Melanocyte of skin (primary cell): Measurements from ENCODE around the gene CEP72.

DNA sequence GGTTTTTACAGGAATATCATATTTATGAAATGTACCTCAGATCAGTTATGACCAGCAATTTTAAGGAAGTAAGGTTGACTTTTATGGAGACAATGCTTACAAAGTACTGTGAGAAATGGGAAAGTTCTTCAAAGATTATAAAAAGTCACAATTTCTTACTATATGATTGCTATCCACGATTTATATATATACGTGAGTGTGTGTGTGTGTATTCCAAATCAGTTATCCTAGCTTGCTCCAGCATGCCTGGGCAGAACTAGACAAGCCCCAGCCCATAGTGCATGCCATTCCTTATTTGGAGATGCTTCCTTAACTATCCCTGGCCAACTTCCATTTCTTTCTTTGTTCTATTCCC lies 77.4 kb upstream of the PLEKHG4B start:
- CAGE, long polyA plus RNA, 2 experiments, result no peak in any of the 2 experiments

GRCh38 chr5:14949-15393 lies 77.0 kb upstream of the PLEKHG4B start:
- CAGE, long polyA plus RNA, 2 experiments, result no peak in any of the 2 experiments

DNA sequence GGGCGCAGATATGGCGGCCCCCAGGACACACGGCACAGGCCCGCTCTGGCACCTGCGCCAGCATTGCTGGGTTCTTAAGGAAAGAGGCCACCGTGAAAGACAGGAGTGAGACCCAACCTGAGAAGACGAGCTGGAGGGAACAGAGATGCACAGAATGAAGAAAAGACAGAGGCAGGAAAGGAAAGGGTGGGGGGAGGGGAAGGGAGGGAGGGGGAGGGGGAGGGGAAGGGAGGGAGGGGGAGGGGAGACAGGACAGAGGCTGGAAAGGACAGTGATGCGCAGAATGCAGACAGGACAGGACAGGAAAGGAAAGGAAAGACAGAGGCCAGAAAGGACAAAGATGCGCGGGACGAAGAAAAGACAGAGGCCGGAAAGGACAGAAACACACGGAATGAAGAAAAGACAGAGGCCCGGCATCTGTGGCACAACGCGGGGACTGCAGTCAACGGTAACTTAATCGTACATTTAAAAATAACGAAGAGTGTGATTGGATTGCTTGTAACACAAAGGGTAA lies 53.2 kb upstream of the EXOC3 start:
- CAGE, long polyA plus RNA, 2 experiments, result no peak in any of the 2 experiments

- CAGE, long polyA plus RNA, 2 experiments, result no peak in any of the 2 experiments
These were observed 29.6 kb upstream of the EXOC3 start for GRCh38 chr5:413368-413879.

GRCh38 chr5:415159-416269 lies 27.5 kb upstream of the EXOC3 start:
- CAGE, long polyA plus RNA, 2 experiments, result no peak in any of the 2 experiments

GRCh38 chr5:424280-424961 lies 18.6 kb upstream of the EXOC3 start:
- CAGE, long polyA plus RNA, 2 experiments, result no peak in any of the 2 experiments

GRCh38 chr5:448088-448915 lies 5.3 kb downstream of the EXOC3 start:
- CAGE, long polyA plus RNA, 2 experiments, result no peak in any of the 2 experiments

DNA sequence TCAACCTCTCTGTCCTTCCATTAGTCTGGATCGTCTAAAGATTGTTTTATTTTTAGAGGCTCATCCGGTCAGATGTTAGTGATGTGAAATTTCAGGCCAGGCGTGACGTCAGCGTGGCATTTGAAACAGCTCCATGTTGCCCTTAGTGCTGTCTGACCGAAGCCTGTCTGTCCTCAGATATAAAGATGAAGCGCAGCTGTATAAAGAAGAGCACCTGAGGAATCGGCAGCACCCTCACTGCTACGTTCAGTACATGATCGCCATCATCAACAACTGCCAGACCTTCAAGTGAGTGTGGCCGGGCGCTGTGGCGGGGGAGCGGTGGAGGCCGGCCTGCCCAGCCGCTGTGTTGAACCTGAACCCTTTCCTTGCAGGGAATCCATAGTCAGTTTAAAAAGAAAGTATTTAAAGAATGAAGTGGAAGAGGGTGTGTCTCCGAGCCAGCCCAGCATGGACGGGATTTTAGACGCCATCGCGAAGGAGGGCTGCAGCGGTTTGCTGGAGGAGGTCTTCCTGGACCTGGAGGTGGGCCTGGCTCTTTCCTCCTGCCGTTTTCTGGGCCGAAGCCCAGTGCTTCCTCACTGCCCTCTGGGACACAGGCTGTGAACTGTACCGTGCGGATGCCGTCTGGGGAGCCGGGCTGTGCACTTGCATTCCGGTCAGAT lies 18.9 kb downstream of the EXOC3 start:
- CAGE, long polyA plus RNA, 2 experiments, result no peak in any of the 2 experiments

- CAGE, long polyA plus RNA, 2 experiments, result no peak in any of the 2 experiments
These were observed 29.3 kb downstream of the EXOC3 start for GRCh38 chr5:472028-472872.

DNA sequence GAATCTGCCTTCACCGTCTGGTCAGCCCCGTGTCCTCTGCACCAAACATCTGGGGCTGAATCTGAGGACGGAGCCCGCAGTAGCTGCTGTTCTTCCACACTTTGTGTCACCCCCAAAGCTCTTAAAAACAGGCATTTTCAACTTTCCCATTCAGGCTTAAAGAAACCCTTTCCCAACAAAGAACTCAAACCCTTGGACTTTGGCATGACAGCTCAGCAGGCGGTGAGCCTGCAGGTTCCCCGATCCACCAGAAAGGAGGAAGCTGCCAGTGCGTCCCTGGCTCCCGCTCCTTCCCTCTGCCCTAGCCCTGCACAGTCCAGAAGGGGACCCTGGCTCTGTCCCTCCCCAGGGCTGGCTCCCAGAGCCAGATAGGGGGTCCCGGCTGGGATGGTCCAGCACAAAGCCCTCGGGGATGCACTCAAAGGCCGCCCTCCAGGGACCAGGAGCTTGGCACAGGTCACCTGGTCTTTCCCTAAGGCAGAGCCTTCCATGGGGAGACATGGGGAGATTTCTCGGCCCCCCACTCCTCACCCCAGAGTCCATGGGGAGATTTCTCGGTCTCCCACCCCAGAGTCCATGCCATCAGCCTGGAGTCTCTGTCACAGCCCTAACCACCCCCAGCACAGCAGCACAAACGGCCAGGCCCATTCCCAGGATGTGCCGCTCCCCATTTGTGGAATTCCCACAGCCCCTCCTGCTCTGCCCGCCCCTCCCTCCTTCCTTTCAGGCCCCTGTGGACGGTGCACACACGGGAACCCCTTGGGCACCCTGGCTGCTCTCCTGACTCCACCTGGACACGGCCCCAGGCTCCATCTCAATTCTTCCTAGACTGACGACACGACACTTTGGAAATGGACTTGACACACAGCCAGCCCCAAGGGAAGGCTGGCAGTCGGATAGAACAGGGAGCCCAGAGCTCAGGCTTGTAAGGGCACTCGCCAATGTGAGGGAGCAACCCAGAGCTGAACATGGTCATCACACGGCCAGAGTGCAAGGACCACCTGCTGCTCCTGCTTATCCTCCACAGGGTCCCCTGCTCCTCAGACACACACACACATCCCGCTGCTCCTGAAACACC lies 9.3 kb downstream of the SLC9A3 start:
- CAGE, long polyA plus RNA, 2 experiments, result no peak in any of the 2 experiments

DNA sequence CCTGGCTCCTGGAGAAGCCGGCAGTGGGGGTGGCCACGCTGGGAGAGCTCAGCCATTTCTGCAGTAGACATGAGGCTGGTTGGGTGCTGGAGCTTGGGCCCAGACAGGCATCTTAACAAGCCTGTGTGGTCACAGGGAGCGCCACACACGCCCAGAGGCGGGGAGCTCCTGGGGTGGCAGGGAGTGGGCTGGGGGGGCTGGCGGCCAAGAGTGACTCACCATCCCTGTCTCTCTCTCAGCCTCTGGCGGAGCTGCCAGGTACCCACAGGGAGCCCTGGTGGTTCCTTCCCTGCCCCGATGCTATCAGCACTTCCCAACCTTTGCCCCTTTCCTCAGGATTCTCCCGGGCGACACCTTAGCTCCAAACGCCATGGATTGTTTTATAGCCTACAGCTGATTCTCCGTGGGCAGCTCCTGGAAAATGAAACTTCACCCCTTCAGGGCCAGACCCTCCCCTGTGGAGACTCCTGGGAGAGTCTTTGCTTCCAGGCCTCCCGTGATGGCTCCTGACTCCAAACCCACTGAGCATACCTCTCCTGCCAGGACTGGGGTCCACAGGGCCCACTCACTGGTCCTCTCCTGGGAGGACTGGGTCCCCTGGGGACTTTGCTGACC lies 5.5 kb downstream of the SLC9A3 start:
- CAGE, long polyA plus RNA, 2 experiments, result no peak in any of the 2 experiments

GRCh38 chr5:520399-520952 lies 3.8 kb downstream of the SLC9A3 start:
- CAGE, long polyA plus RNA, 2 experiments, result no peak in any of the 2 experiments

DNA sequence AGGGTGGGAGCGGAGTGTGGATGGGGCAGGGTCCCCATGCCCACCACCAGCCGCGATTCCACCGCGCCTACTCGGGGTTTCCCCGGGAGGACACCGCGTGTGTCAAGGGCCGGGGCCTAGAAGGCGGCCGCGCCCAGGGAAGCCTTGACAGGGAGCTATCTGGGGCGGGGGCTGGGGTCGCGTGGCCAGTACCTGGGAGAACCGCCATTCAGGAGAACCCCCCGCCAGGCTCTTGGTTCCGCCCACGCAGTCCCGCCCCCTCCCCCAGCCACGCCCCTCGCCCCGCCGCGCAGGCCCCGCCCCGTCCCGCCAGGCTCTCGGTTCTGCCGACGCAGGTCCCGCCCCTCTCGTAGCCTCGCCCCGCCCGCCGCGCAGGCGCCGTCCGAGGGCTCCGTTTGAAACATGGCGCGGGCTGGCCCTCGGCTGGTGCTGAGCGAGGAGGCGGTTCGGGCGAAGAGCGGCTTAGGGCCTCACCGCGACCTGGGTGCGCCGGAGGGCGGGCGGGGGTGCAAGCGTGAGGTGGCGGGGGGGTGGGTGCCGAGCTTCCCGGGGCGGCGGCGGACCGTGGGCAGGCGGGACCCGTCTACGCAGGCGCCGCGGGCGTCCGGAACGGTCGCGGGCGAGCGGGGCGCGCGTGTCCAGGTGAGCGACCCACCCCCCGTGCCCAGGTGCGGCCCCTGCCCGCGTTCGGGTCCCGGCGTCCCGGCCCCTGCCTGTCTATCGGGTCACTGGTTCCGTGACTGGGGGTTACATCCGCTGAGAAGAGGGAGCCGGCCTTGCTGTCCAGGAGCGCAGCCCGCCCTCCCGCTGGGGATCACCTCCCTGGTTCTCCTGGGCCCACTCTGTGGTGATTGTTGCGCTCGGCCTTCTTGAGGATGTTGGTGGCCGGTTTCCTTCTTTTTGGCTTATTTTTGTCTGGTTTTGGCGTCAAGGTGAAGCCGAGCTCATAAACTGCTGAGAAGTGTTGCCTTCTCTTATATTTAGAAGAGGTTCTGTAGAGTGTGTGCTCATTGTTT lies at the start of gene CEP72:
Gene CEP72, plus strand, starts transcription at position 381 of the 1,016 bp plus-strand sequence.
- CAGE, long polyA plus RNA, 2 experiments, result no peak in any of the 2 experiments

GRCh38 chr5:692453-693116 lies 567 bp downstream of the TPPP start:
- CAGE, long polyA plus RNA, 2 experiments, result no peak in any of the 2 experiments

DNA sequence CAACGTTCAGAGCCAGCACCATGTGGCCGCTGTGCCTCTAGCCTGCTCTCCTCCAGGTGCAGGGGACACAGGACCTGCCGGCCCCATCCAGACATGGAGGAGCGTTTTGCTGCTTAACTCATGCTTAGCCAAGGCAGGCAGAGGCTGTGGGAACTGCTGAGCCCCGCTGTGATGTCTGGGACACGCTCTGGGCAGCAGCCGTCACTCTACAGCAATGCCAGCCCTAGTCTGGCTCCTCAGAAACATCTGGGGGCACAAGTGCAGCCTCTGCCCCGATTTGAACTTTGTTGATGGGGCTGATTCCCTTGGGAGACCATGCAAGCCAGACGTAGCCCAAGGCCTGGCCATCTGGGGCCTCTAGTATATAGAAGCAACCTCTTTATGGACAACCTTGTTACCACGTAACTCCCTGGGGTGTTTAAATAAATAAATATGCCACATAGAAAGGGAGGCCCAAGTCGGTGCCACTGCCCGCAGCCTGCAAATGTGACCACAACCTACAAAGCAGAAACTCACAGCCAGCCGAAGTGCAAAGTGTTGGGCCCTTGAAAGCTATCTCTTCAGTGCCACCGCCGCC lies 42.1 kb downstream of the NKD2 start:
- CAGE, long polyA plus RNA, 2 experiments, result no peak in any of the 2 experiments

- CAGE, long polyA plus RNA, 2 experiments, result no peak in any of the 2 experiments
These were observed 43.0 kb downstream of the NKD2 start for GRCh38 chr5:1051268-1052373.

- CAGE, long polyA plus RNA, 2 experiments, result no peak in any of the 2 experiments
These were observed 8.9 kb downstream of the SLC12A7 start for GRCh38 chr5:1102809-1103416.

GRCh38 chr5:1105914-1106298 lies 6.0 kb downstream of the SLC12A7 start:
- CAGE, long polyA plus RNA, 2 experiments, result no peak in any of the 2 experiments

DNA sequence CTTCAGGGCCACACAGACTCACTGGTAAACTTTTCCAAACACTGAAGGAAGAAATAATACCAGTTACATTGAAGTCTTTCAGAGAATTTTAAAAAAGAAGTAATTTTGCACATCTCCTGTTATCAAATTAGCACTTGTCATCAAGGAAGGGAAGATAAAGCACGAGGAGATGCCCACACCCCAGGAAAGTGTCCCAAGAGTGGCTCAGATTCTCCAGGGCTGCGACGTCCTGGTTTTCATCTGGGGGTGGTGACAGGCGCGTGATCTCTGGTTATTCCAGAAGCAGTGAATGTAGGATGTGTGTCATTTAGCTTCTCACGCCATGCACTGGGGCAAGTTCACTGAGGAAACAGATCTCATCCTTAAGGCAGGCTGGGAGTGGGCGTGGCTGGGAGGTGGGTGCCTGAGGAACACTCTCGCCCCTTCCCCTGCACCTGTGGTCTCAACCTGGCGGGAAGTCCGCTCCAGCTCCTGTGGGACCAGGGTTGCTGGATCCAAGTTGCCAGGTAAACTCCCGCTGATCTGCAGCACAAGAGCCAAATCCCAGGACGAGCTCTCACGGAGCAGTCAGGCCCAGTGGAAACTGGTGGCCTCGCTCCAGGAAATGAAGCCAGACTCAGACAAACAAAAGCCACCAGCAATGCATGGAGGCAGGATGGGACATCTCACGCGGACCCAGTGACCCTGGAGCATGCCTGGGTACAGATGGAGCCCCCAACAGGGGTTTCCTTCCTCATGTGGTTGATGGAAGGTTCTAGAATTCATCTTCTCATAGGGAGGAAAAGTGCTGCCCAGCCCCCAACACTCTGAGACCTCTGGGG lies 16.1 kb upstream of the SLC12A7 start:
- CAGE, long polyA plus RNA, 2 experiments, result no peak in any of the 2 experiments

- CAGE, long polyA plus RNA, 2 experiments, result no peak in any of the 2 experiments
These were observed 36.4 kb upstream of the SLC6A19 start for GRCh38 chr5:1164854-1165482.